Hair follicle dermal papilla cell (primary cell): ENCODE measurements around a stretch of chr1.

DNA sequence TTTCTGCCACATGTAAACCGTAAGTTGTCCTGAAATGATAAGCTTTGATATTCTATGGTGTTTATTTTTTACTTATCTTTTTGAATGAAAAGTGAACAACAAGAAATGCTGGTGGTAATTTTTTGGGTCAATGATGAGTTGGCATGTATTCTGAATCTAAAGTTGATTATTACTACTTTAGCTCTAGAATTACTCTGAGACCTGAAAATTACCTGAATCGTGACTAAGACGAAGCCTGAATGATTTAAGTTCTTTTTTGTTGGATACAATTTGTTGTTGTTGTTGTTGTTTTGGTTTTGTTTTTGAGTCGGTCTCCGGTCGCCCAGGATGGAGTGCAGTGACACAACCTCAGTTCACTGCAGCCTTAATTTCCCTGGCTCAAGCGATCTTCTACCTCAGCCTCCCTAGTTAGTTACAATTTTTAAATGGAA lies 906 bp downstream of the RABGGTB start:
- CAGE, long polyA plus RNA: no peak

GRCh38 chr1:76075455-76076395 lies 1.2 kb downstream of the ST6GALNAC3 start:
- CAGE, long polyA plus RNA: no peak

- CAGE, long polyA plus RNA: no peak
Measured at GRCh38 chr1:76868918-76869414, 1.7 kb downstream of the ST6GALNAC5 start.

DNA sequence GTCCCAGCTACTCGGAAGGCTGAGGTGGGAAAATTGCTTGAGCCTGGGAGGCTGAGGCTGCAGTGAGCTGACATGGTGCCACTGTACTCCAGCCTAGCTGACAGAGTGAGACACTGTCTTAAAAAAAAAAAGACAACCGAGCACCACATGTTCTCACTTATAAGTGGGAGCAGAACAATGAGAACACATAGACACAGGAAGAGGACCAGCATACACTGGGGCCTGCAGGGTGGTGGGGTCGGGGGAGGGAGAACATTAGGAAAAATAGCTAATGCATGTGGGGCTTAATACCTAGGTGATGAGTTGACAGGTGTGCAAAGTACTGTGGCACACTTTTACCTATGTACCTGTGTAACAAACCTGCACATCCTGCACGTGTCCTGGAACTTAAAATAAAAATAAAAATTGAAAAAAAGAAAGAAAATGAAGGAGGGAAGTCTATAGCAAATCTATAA lies 27.1 kb downstream of the AK5 start:
- CAGE, long polyA plus RNA: no peak

- CAGE, long polyA plus RNA: no peak
Measured at GRCh38 chr1:77514062-77514883, 168.2 kb downstream of the ZZZ3 start.

DNA sequence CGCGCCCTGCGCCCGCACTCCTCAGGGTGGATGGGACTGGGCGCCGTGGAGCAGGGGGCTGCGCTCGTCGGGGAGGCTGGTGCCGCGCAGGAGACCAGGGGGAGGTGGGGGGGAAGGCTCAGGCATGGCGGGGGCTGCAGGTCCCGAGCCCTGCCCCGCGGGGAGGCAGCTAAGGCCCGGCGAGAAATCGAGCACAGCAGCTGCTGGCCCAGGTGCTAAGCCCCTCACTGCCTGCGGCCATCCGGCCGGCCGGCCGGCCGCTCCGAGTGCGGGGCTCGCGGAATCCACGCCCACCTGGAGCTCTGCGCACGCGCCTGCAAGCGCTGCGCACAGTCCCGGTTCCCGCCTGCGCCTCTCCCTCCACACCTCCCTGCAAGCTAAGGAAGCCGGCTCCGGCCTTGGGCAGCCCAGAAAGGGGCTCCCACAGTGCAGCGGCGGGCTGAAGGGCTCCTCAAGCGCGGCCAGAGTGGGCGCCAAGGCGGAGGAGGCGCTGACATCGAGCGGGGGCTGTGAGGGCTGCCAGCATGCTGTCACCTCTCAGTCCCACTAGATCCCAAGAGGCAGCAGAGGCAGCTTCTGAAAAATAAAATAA lies 150.6 kb downstream of the ZZZ3 start:
- CAGE, long polyA plus RNA: no peak

GRCh38 chr1:77564300-77565473 lies 117.8 kb downstream of the ZZZ3 start:
- CAGE, long polyA plus RNA: no peak

GRCh38 chr1:77736753-77736980 lies 23.0 kb downstream of the USP33 start:
- CAGE, long polyA plus RNA: no peak

DNA sequence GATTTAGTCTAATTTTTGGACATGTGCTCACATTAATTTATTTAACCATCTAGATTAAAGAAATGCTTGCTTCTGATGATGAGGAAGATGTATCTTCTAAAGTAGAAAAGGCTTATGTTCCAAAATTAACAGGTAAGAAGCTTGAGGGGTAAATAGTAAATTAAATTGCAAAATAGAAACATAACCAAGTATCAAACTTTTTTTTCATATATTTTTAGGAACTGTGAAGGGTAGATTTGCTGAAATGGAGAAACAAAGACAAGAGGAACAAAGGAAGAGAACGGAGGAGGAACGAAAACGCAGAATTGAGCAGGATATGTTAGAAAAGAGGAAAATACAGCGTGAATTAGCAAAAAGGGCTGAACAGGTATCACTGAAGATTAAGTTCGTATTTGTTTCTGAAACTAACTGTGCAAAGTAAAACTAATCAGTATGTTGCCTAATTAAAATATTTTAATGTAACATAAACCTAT lies 29.5 kb downstream of the NEXN start:
- CAGE, long polyA plus RNA: no peak

- CAGE, long polyA plus RNA: no peak
Measured at GRCh38 chr1:77948056-77948913, 30.6 kb downstream of the FUBP1 start.

DNA sequence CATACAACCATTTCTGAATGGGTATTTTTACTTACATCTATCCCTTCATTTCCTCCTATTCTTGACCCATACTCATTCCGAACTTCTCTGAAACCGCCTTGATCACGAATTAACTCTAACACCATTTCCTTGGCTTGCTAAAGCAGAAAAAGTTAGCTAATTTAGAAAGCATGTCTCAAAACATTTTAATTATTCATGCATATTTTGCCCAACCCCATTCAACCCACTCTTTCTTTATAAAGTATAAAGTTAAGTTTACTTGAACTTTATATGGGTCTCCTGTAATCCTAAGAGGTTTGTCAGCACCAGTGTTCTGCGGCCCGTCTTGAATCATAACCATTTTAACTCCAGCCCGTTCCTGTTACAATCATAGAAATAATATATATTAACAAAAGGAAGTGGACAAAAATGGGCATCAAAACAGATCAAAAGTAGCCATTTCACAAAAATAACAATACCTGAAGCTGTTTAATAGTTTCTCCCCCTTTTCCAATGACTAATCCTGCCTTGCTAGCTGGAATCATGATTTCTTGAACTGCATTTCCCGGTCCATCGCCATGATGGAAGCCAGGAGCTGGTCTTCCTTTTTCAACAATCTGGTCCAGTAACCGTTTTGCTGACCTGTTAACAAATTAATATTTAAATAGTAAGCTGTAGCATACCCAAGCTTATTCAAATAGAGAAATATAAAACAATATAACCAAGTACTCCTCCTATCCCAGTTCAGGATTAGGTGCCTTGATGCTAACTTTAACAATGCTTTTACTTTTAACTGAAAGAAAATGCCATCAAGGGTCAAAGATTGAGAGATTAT lies 14.1 kb downstream of the FUBP1 start:
- CAGE, long polyA plus RNA: no peak

DNA sequence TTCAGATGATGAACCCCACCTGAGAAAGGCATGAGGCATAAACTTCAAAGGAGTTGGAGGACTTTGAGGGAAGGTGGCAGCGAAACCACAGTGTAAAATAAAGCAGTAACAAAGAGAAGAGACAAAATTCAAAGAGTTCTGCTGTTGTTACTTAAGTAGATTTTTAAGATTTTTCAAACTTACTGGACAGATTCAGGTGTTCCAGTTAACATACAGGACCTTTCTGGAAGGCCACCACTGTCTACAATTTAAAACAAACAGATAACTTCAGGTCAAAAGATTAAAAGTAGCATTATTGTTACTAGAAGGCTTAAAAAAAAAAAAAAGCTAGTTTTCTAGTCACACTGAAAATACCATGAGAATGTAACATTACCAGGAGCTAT lies 12.4 kb downstream of the FUBP1 start:
- CAGE, long polyA plus RNA: no peak

- CAGE, long polyA plus RNA: no peak
Measured at GRCh38 chr1:78003984-78004357, 768 bp upstream of the DNAJB4 start.

- CAGE, long polyA plus RNA: no peak
Measured at GRCh38 chr1:78012944-78013554, 8.3 kb downstream of the DNAJB4 start.

DNA sequence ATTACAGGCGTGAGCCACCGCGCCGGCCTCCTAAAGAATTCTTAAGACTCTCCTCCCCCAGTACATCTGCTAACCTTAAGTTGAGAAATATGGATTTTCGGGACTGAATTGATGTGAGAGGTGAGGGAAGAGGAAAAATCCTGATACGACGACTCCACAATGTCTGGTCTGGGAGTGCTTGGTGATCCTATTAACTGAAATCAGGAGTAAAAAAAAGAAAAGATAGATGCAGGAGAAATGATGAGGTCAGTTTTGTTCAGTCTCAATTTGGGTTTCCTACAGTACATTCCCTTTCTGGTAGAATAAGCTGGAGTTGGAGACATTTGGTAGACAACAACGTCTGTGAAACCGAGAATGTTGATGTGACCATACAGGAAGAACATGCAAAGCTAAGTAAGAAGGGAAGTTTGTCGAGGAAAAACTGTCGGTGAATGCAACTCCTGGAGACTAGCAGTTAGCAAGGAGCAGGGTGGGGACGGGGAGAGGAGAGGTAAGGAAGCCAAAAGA lies 1.2 kb upstream of the GIPC2 start:
- CAGE, long polyA plus RNA: no peak

- CAGE, long polyA plus RNA: no peak
Measured at GRCh38 chr1:78068667-78069326, 23.0 kb downstream of the GIPC2 start.

GRCh38 chr1:78476255-78476532 lies 14.6 kb upstream of the PTGFR start:
- CAGE, long polyA plus RNA: no peak

DNA sequence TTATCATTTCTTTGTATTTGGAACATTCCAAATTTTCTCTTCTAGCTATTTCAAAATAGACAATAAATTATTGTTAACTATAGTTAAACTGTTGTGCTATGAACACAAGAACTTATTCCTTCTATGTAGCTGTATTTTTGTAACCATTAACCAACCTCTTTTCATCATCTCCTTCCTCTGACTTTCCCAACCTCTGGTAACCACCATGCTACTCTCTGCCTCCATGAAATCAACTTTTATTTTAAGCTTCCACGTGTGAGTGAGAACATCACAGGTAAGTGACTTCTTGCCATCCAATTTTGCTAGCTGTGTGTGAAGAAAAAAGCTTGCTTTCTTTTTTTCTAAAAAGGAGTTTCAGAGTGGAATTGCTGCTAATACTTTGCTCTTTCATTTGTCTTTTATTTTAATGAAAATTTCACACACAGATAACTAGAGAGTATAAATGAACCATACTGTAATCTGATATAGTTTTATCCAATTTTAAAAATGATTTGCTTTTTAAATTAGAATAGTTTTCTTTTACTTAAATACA lies 516 bp downstream of the IFI44L start:
- CAGE, long polyA plus RNA: no peak

- CAGE, long polyA plus RNA: no peak
Measured at GRCh38 chr1:81432947-81433224, 367.8 kb upstream of the ADGRL2 start.

- CAGE, long polyA plus RNA: no peak
Measured at GRCh38 chr1:81801642-81802583, 1.2 kb downstream of the ADGRL2 start.